SUDHL5 (cell line): ENCODE measurements around a stretch of chr21.

- PRO-cap, result no peak
Observed at GRCh38 chr21:37477931-37478580, 111.5 kb downstream of the DYRK1A start.

GRCh38 chr21:37505241-37505756 is 138.7 kb downstream of the DYRK1A start:
- PRO-cap, result no peak

DNA sequence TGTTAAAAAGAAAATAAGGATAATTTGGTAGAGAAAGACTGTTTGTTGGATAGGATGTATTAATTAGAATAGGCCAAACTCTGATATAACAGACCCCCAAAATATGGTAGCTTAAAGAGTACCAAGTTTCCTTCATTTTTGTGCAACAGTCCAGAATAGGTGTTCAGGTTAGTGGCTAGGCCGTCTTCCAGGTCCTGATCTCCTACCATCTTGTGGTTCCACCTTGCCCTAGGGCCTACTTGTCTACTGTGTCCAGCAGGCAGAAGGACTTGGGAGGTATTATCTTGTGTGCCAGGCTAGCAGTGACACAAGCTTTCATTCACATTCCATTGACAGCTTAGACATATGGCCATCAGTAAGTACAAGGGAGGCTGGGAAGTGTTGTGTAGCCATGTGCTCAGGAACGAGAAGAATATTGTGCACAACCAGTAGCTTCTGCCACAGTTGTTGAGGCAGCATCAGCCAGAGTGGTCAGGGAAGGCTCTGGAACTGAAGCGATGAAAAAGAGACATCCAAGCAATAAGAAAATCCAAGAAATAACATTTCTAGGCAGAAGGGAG is 144.0 kb downstream of the DYRK1A start:
- PRO-cap, result no peak

GRCh38 chr21:37533030-37533797 is 166.6 kb downstream of the DYRK1A start:
- PRO-cap, result no peak

DNA sequence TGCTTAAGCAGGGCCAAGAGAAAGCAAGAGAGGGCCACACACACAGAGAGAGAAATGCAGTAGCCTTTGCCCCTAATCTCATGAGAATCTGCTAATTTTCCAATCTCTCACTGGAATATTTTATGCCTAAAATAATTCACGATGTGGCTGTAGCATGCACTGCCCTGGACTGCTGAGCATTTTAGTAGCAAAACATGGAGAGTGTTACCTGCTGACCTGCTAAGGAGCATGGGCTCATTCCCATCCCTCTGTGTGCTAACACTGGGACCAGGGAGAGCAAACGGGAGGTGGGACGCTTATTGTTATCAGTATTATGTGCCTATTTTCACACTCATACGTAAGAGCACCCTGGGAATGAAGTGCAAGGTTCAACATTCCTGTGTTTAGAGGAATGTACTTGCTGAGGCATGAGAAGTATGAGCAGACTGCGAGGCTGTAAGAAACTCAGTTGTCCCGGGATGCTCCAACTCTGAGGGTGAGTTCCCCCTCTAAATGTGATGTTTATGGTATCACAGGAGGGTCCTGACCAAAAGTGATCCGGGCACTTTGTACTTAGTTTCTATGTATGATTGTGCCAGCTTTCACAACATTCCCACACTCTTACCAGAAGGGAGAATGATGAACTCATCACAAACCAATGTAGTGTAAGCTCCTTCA is 165.0 kb downstream of the KCNJ6 start:
- PRO-cap, result no peak

- PRO-cap, result no peak
Observed at GRCh38 chr21:37827890-37828424, 88.3 kb downstream of the KCNJ6 start.

DNA sequence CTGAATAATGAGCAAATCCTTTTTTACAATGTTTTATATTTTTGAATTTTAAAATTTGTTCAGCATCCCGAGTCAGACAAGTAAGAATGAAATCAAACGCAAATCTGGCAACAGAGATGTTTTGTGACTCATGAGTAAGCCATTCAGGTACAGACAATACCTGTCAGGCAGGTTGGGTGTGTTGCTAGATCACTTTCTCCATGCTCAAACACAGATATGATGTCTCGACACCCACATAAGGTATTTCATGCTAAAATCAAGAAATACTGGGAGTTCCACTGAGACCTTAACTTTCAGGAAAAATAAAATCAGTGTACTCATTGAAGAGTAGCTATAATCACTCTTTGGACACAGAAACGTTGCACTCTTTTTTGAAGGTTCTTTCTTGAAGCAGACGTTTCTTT is 22.0 kb upstream of the KCNJ15 start:
- PRO-cap, result no peak

DNA sequence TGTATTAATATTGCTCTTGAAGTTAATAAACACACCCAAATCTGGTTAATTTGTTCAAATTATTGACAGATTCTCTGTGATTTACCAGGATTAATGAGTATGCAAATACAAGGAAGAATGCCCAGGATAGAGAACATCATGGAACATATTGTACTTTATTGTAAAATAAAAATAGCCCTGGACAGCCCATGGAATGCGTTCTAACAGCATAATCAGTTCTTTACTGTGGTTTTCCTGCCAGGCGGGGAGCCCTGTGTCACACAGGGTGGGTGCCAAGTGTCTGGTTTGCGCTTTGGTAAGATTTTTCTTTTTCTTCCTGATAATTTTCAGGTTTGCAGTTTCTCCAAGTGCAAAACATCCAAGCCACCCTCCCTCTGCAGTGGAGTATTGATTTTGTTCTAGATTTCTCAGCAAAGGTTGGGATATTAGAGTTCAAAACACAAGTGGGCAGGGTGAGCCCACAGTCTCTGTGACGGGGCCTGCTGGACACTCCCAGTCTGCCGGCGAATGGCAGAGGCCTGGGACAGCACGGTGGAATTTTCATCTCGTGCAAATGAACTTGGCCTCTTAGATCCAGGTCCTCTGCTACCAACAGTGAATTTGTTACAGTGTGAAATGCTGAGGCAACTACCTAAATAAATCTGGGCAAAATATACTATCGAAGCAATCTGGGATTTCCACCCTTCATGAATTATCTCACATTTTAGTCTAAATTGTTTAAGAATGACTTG is 15.7 kb upstream of the KCNJ15 start:
- PRO-cap, result no peak

DNA sequence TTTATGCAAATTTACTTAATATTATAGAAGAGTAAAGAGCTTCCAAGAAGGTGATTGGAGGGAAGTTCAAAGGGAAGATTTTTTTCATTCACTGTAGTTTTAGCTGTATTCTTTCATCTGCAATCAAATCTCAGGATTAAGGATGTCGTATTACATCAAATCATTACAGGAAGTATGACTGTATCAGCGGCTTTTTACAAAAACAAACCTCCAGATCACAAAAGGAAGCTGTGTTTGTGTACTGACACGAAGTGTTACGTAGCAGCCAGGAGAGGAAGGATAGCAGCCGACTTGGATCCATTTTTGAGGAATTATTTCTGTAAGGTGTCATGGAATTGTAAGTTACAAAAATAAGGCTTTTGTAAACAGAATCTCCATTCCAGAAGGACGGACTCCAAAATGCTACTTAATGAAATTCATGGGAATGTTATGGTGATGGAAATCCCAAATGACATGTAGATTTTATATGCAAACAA is 49.7 kb downstream of the KCNJ15 start:
- PRO-cap, result no peak

GRCh38 chr21:38349012-38349879 is 92.5 kb downstream of the KCNJ15 start:
- PRO-cap, result no peak

DNA sequence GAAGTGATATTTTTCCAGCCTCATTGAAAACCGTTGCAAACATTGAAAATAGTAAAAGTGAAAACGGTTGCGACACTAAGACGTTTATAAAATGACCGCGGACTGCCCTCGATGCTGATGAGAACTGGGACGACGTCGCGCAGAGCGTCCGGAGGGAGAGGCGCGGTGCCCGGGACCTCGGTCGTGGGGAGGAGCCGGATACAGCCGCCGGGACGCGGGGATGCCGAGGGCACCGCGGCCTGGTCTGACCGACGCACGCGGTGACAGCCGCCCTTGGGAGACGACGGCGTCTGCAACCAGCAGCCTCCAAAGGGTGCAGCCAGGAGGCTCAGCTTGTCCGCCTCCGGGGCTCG is 144.5 kb upstream of the ETS2 start:
- PRO-cap, result no peak

DNA sequence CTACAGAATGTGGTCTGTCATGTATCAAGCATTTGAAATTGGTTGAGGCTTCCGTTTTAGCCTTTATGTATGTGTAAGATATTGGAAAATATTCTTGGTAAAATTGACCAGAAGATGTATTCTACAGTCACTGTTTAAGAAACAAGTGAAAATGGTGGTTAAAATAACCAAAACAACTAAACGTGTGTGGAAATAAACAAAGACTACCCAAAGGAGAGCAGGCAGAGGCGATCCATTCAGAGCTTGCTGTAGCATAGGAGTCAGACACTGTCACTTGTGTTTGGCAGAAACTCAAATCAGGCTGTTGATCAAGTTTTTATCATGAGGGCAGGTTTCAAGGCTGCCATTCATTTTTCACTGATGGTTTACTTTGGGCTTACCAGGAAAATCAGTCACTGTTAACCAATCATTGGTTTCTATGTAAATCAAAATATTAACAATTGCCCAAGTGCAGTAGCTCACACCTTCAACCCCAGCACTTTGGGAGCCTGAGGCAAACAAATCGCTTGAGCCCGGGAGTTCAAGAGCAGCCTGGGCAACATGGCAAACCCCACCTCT is 21.3 kb upstream of the ETS2 start:
- PRO-cap, result no peak

- PRO-cap, result no peak
Observed at GRCh38 chr21:38786199-38786777, 19.4 kb upstream of the ETS2 start.

- PRO-cap, result no peak
Observed at GRCh38 chr21:38810373-38811578, 5.0 kb downstream of the ETS2 start.

DNA sequence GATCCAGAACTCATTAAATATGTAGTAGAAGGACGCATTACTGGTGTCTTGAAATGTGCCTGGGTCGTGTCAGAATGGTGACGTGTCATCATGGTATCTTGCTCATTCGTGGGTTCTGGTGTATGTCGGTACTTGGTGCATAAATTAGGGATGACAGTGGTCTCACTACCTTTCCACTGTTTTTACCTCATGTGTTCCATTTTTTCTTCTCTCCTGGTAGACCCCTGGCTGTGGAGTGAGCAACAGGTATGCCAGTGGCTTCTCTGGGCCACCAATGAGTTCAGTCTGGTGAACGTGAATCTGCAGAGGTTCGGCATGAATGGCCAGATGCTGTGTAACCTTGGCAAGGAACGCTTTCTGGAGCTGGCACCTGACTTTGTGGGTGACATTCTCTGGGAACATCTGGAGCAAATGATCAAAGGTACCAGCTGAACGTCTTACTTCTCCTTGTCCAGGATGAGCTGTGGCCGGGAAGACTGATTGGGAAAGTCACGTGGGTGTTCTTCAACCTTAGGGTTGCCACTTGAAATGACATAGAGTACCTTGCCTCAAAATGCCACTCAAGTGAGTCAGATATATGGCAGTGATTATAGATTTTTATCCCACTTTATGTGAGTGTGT is 8.9 kb downstream of the ETS2 start:
- PRO-cap, result no peak

GRCh38 chr21:38825192-38825667 is 19.5 kb downstream of the ETS2 start:
- PRO-cap, result no peak

GRCh38 chr21:38861794-38862843 is 56.4 kb downstream of the ETS2 start:
- PRO-cap, result unidirectional peak, minus-strand start at chr21:38862075; unidirectional peak, minus-strand start at chr21:38862143; unidirectional peak, plus-strand start at chr21:38862543

GRCh38 chr21:38915548-38916111 is 109.9 kb downstream of the ETS2 start:
- PRO-cap, result no peak

DNA sequence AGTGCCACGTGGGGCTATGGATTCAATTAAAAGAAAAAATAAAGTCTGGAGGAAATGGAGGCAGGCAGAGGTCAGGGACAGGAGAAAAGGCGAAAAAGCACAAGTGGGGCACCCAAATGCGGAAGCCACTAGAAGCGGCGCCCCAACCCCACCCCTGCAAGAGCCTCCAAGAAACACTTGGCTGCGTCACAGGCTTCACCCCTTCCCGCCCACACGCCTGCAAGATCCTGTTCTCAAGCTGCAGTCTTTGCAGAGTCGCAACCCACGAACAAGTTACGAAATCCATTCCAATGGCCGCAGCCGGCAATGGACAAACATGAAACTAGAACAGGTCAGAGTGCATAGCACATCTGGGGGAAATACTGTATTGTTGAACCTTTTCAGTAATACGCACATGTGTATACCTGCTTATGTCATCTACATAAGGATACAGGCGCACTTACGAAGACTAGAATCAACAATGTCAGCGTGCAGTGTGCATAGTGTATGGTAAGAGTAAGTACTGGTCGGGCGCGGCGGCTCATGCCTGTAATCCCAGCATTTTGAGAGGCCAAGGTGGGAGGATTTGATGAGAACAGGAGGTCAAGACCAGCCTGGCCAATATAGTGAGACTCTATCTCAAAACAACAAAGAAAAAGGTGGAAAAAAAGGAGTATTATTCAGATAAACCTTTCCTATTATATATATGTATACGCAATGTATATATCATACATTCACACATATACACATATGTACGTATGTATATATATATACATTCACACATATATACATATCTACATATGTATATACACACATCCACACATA is 103.5 kb downstream of the PSMG1 start:
- PRO-cap, result no peak

DNA sequence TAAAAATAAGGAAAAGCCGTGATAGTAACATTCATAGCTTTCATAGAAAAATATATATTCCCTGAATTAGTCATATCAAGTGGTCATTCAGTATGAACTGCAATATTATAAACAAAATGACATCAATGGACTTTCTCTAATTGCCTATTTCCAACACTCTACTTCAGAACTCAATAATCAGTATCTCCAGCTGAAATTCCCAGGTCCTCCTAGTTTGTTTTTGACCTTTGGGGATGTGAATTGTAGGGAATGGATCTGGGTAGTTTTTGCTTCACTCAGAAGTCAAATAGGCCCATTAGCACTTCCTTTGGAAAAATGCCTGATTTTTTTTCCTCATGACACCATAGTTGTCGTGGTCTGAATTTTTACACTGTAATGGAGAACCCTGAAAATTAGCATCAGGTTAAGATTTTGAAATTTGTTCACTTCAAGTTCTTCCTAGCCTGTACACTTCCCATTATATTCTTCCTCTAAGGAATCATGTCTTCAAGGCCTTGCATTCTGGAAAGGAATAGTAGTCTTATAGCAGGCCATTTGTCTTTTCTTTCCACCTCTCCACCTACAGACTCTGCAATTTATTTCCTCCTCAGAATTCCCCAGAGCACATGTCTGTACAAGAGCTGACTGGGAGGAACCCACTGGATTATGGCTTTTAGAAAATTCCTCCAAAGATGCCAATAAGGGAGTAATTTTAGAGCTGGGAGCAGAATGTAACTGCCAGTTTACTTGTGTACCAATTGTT is 3.2 kb upstream of the PSMG1 start:
- PRO-cap, result no peak